A549 (cell line): ENCODE results near the gene SPAG6.

DNA sequence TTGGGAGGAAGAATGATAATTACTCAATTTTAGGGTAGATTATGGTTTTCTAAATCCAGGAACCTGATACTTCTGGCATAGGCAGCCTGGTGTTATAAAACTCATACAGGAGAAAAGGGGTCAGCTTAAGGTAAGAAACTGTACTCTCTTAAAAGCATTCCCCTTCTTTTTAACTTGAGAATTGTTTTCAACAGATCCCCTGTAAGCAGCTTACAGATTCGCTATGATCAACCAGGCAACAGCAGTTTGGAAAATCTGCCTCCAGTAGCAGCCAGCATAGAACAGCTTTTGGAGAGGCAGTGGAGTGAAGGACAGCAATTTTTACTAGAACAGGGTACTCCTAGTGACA, 196.6 kb downstream of the MLLT10 start:
- PRO-cap: no peak
CAGE:
- cytosol, long polyA plus RNA: no peak
- long polyA plus RNA: no peak
- nucleus, long polyA plus RNA: no peak

DNA sequence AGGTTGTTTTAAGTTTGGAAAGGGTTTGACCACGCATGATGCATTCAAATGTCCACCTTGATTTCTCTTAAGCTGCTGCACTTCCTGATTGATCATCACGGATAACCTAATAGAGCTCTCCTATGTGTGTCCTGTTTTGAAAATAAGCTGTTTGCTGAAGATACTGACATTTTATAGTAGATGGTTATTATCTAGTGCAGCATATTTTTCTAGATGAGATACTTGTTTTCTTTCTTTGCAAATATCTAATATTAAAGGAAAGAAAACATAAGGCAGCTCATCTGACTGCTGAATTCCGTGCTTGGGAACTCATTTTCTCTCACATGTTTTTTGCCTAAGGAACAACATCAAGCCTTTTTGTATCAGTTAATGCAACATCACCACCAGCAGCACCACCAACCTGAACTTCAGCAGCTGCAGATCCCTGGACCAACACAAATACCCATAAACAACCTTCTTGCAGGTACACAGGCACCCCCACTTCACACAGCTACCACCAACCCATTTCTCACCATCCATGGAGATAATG, 205.7 kb downstream of the MLLT10 start:
- PRO-cap: no peak
CAGE:
- cytosol, long polyA plus RNA: no peak
- long polyA plus RNA: no peak
- nucleus, long polyA plus RNA: no peak

DNA sequence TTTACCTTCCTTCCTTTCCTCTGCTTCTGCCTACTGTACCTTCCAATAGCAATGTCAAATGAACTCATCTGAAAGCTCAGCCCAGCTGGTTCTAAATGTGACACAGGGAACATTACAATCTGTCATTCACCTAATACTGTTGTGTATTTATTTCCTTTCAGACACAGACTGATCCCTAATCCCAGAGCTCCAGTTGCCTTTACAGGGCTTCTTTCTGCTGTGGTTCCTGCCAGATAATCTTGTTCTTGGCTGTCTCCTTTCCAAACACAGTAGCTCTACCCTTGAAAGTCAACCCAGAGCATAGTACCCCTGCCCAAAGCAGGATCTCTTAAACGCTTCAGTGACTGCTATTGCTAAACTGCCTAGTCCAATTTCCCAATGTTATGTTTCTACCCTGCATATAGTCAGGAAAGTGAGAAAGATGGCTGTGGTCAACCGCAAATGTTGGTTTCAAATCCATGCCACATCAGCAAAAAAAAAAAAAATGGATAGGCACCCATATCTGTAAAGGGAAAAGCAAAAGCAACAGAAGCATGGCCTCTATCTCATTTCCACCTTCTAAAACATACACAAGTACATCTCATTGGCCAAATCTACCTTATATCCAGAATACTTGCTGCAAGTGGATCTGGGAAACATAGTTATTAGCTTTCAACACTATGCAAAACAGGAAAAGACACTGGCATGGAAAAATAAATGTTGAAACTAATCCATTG, 59.9 kb downstream of the DNAJC1 start:
- PRO-cap: no peak
CAGE:
- cytosol, long polyA plus RNA: no peak
- long polyA plus RNA: no peak
- nucleus, long polyA plus RNA: no peak

GRCh38 chr10:22228750-22230214, 11.5 kb upstream of the EBLN1 start:
- PRO-cap: unidirectional peak, minus-strand start at chr10:22229588
CAGE:
- cytosol, long polyA plus RNA: no peak
- long polyA plus RNA: no peak
- nucleus, long polyA plus RNA: no peak

DNA sequence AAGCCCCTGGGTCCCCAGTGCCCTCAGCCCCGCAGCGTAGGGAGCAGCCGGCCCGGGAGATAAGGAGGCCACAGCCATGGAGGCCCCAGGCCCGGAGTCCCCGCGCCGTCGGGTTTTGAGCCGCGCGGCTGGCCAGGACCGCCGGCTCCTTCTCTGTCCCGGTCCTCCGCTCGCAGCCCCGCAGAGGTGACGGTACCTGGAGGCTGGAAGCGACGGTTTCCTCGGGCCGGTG, 35.3 kb upstream of the EBLN1 start:
- PRO-cap: no peak
CAGE:
- cytosol, long polyA plus RNA: no peak
- long polyA plus RNA: no peak
- nucleus, long polyA plus RNA: no peak

DNA sequence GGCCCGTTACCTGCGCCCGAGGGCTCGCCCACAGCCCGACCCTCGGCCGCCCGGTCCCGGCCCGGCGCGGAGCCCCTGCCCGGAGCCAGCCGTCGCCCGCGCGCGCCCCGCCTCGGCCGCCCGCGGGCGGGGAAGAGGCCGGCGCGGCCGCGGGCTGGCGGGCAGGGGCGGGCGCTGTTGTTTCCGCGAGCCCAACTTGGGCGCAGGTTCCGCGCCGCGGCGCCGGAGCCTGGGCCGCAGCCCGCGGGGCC, 475 bp upstream of the BMI1 start:
- PRO-cap: no peak
CAGE:
- cytosol, long polyA plus RNA: no peak
- long polyA plus RNA: no peak
- nucleus, long polyA plus RNA: no peak

GRCh38 chr10:22339946-22340194, 5.4 kb upstream of the SPAG6 start:
- PRO-cap: no peak
CAGE:
- cytosol, long polyA plus RNA: no peak
- long polyA plus RNA: no peak
- nucleus, long polyA plus RNA: no peak

GRCh38 chr10:22340739-22341562, 4.3 kb upstream of the SPAG6 start:
- PRO-cap: no peak
CAGE:
- cytosol, long polyA plus RNA: no peak
- long polyA plus RNA: no peak
- nucleus, long polyA plus RNA: no peak

GRCh38 chr10:22345065-22345840, at the start of gene SPAG6:
SPAG6 (plus strand) TSS chr10:22345496.
- PRO-cap: no peak
CAGE:
- cytosol, long polyA plus RNA: no peak
- long polyA plus RNA: no peak
- nucleus, long polyA plus RNA: no peak

DNA sequence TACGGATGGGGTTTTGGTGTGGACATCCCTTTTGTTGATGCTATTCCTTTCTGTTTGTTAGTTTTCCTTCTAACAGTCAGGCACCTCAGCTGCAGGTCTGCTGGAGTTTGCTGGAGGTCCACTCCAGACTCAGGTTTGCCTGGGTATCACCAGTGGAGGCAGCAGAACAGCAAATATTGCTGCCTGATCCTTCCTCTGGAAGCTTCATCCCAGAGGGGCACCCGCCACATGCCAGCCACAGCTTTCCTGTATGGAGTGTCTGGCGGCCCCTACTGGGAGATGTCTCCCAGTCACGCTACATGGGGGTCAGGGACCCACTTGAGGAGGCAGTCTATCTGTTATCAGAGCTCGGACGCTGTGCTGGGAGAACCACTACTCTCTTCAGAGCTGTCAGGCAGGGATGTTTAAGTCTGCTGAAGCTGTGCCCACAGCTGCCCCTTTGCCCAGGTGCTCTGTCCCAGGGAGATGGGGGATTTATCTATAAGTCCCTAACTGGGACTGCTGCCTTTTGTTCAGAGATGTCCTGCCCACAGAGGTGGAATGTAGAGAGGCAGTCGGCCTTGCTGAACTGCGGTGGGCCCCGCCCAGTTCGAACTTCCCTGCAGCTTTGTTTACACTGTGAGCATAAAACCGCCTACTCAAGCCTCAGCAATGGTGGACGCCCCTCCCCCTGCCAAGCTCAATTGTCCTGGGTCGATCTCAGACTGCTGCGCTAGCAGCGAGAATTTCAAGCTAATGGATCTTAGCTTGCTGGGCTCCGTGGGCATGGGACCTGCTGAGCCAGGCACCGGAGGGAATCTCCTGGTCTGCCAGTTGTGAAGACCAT, 168.3 kb downstream of the SPAG6 start:
- PRO-cap: no peak
CAGE:
- cytosol, long polyA plus RNA: no peak
- long polyA plus RNA: no peak
- nucleus, long polyA plus RNA: no peak

GRCh38 chr10:22591470-22592038, 122.8 kb downstream of the PIP4K2A start:
- PRO-cap: no peak
CAGE:
- cytosol, long polyA plus RNA: no peak
- long polyA plus RNA: no peak
- nucleus, long polyA plus RNA: no peak

DNA sequence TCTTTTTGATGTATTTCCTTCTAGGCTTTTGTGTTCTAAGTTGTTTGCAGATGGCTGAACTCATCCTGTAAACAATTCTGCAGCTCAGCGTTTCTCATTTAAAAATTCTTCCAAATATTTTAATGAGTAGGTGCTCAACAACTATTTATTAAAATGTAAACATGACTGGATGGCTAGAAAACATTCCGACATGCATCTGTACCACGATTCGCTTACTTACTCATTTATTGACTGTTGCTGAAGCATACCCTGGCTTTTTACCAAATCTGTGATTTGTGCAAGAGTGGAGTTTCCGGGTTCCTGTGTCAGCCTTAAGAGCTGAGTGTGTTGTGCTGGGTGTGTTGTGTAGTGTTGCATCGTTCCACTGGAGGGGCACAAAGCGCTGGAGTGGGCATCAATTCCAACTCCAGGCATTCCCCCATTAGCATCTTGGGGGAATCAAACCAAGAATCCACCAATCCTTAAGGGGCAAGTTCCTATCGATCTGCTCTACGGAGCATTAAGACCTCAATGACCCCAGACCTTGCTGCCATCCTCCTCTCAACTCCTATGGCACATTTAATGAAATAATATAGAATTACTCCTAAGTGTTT, 58.7 kb downstream of the PIP4K2A start:
- PRO-cap: no peak
CAGE:
- cytosol, long polyA plus RNA: no peak
- long polyA plus RNA: no peak
- nucleus, long polyA plus RNA: no peak

DNA sequence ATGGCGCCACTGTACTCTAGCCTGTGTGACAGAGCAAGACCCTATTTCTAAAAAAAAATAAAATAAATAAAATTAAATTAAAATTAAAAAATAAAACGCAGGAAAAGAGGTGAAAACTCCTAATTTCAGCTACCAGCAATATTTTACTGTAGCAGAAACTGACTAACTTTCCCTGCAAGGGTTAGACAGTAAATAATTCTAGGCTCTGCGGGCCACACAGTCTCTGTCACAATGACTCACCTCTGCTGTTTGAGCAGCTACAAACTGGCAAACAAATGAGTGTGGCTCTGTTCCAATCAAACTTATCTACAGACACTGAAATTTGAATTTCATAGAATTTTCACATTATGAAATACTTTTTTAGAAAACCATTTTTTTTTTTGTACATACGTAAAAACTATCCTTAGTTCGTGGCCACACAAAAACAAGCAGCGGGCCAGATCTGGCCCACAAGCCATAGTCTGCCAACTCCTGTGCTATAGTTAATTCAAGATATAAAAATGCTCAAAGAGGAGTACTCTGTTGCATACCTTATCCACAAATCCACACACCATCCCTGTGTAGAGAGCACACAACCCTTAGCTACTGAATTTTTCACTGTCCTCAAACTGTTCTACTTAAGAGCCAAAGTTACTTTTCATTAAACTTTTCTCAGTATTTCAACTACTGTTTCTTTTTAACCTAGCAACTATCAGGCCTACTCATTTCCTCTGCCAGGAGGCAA, 32.6 kb downstream of the PIP4K2A start:
- PRO-cap: no peak
CAGE:
- cytosol, long polyA plus RNA: no peak
- long polyA plus RNA: no peak
- nucleus, long polyA plus RNA: no peak

- PRO-cap: no peak
CAGE:
- cytosol, long polyA plus RNA: no peak
- long polyA plus RNA: no peak
- nucleus, long polyA plus RNA: no peak
These were observed 31.9 kb downstream of the PIP4K2A start for GRCh38 chr10:22682351-22683047.

- PRO-cap: no peak
CAGE:
- cytosol, long polyA plus RNA: no peak
- long polyA plus RNA: no peak
- nucleus, long polyA plus RNA: no peak
These were observed 21.7 kb downstream of the PIP4K2A start for GRCh38 chr10:22692499-22693160.

DNA sequence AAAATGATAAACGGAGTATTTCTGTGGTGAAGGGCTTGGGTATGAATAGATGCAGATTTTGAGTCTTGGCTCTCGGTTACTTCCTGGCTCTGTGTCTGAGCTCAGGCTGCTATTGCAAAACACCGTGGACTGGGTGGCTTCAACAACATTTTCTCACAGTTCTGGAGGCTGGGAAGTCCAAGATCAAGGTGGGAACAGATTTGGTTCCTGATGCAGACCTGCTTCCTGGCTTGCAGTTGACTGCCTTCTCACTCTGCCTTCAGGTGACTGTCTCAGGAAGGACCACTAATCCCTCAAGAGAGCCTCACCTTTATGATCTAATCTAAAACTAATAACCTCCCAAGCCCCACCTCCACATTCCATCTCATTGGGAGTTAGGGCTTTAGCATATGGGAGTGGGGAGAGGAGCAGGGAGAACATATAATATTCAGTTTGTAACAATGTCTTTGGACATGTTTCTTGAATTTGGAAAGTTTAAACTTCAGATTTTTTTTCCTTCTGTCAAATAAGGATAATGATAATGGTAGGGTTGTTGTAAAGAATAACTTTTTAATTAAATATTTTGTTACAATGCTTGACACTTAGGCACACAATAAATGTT, 1.9 kb downstream of the MSRB2 start:
- PRO-cap: no peak
CAGE:
- cytosol, long polyA plus RNA: no peak
- long polyA plus RNA: no peak
- nucleus, long polyA plus RNA: no peak

- PRO-cap: no peak
CAGE:
- cytosol, long polyA plus RNA: no peak
- long polyA plus RNA: no peak
- nucleus, long polyA plus RNA: no peak
These were observed 4.7 kb downstream of the MSRB2 start for GRCh38 chr10:23099741-23100909.

DNA sequence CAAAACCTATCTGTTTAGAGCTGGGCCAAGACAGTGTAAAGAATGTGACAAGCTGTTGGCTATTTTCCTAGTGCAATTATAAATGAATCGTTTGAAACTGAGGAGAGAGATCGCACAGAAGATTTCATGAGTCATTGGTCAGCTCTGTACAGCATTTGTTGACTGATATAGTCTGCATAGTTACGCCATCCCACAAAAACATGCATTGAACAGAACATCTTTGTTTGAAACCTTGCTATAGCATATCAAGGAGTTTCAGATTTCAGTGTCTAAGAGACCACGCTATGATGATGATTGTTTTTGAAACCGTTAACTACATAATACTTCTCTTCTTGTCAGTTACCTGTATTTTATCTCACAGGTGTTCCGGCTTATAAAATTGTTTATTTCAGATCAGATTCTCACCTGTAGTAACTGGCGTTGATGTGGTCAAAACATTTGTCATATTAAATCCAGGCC, 1.3 kb upstream of the C10orf67 start:
- PRO-cap: no peak
CAGE:
- cytosol, long polyA plus RNA: no peak
- long polyA plus RNA: no peak
- nucleus, long polyA plus RNA: no peak

GRCh38 chr10:23367757-23368801, 23.5 kb upstream of the C10orf67 start:
- PRO-cap: no peak
CAGE:
- cytosol, long polyA plus RNA: no peak
- long polyA plus RNA: no peak
- nucleus, long polyA plus RNA: no peak

DNA sequence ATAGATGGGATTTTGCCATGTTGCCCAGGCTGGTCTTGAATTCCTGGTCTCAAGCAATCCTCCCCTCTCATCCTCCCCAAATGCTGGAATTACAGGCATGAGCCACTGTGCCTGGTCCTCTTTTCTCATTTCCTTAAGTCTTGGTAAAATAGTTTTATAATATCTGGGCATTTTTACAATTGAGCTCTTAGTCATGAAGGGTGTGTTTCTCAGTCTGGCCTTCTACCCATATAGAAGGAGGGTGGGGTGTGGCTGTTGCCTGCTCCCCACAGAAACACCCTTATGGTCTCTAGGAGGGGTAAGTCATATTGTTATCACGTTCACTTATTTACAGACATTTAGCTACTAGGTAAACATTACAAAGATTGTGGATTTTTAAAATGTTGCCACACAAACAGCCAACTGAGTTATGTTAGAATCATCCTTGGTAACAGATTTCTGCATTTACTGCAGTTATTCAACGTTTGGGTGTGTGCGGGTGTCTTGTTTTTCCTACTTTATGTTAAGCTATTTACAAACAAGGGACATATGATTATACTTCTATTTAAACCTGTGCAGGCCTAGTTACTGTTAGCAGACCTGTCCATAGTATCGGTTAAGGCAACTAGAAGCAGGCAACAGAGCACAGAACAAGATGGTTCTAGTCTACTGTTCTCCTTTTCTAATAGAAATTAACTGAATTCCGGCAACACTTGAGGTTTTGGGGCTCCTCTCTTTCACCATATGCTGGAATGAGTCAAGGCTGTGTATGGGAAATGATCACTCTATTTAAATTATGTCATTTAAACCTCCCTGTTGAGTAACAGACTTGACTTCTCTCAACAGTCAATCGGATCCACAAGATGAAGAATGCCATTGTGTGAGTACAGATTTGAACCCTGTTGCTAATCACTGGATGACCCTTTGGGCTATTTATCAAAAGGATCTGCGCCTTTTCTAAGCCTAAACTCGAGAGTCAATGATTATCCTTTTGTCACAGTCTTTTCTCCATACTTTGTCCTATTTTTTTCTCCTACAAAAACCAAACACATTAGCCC, 6.4 kb upstream of the OTUD1 start:
- PRO-cap: no peak
CAGE:
- cytosol, long polyA plus RNA: no peak
- long polyA plus RNA: no peak
- nucleus, long polyA plus RNA: no peak